ENCODE results near the gene MR1.

DNA sequence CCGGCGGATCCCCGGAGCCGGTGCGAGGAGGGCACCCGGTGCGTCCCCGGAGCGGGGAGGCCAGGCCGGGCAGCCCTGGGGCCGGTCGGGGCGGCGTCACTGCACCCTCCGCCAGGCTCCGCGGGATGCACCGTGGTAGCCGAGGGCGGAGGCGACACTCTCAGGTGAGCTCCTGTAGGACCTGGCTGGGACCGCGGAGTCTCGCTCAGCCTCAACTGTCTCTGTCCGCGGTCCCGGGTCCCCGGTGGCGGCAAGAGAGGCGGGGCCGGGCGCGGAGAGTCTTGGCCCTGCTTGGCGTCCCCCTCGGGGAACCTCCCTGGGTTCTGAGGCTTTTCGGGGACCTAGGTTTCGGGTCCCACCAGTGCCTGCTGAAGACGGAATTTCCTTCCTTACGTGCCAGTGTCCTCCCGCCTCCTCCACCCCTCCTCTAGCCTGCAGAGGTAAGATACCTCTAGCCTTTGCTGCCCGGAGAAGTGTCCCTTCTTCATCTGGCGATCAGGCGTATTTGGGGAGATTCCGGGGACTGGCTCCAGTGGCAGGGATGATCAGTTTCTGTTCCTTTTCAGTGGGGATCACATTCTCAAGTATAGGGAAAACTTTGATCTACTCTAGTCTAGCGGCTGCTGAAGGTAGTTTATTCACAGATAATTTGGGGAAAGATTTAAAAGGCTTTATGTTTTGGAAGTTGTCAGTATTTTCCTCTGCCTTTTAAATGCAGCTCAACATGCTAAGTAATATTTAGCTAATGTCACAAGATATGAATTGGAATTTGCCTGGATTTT, 560 bp downstream of the CEP350 start:
- RRBS = 3% methylated on average over 3 of the region's 45 CpGs

GRCh38 chr1:179991817-179992445, 37.3 kb downstream of the CEP350 start:
- RRBS = no CpG with 5 or more reads among the region's 6 CpGs

DNA sequence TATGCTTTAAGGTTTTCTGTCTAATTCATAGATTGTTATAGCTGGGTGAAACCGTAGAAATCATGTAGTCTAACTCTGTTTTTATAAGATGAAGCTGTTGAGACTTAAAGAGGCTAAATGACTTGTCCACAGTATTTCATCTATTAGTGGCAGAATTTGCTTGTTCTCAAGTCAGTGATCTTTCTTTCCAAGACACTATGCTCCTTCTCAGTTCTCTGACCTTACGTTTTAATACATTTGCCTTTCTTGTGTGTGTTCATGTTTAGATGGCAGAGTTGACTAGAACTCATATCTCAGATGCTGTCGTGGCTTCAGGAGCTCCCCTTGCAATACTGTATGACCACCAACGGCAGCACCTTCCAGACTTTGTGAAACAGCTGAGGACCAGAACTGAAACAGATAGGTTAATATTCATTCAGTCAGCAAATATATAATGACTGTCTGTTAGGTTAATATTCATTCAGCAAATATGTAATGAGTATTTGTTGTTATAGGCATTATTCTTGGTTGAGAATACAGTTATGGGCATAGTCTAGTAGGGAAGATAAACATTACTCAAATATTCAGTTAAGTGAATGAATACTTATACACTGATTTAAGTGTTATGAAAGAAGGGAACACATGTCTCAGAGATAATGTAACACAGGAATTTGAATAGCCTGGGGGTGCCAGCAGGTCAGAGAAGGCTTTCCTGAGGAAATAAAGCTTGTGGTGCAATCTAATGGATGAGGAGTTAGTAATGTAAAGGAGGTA, 88.4 kb downstream of the CEP350 start:
- RRBS = no CpG with 5 or more reads among the region's 4 CpGs

DNA sequence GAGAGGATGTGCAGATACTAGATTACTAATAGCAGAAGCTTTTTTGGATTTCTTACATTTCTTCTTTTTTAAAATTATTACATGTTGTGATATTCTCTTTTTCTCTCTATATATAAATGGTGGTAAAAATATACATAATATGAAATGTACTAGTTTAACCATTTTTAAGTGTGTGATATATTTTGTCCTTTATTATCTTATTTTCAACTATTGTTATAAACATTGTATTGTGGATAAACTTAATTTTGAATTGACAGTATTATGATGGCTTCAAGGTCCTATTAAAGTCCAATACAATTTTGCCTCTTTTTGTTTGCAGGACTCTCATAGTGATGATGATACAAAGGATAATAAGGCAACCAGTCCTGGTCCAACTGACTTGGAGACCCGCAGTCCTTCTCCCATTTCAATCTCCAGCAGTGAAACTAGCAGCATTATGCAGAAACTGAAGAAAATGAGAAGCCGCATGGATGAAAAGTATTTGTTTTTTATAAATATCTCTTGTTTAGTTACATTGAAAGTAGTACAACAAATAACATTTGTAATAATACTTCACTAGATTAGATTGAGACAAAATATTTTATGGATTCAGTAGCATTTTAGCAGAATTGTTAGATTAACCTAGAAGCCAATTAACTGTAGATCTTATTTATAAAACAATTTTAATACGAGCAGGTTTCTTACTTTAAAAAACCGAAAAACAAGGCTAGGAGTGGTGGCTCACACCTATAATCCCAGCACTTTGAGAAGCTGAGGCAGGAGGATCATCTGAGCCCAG, 89.7 kb upstream of the QSOX1 start:
- RRBS = no CpG with 5 or more reads among the region's 4 CpGs

GRCh38 chr1:180194574-180195315, 35.3 kb upstream of the LHX4 start:
- RRBS = no CpG with 5 or more reads among the region's 19 CpGs

- RRBS = no CpG with 5 or more reads among the region's 6 CpGs
These were observed 19.1 kb upstream of the ACBD6 start for GRCh38 chr1:180521431-180521891.

GRCh38 chr1:180522076-180522512, 19.7 kb upstream of the ACBD6 start:
- RRBS = no CpG with 5 or more reads among the region's 8 CpGs

DNA sequence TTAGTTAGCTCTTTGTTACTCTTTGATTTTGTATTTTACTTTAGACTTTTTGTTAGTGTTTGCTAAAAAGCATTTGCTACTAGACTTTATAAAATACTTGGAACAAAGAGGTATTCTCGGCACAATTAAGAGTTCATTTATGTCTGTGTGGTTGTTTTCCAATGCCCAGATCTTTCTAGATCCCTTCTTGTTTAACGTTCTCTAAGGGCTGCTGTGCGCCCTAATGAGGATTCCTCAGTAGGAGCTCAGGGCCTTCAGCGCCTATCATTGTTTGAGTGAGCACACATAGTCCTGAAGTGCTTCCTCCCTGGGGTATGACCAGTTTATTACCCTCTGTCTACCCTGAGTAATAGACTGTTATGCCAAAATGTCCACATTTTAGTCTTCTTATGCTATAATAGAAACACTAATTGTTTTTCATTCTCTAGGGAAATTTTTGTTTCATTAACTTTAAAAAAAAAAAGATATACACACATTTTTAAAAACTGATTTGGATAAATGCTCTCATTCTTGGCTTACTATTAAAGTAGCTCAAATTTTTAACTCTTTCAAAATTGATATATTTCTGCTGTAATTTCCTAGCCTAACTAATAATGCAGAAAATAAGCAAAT, 69.8 kb upstream of the KIAA1614 start:
- RRBS = no CpG with 5 or more reads among the region's 4 CpGs

DNA sequence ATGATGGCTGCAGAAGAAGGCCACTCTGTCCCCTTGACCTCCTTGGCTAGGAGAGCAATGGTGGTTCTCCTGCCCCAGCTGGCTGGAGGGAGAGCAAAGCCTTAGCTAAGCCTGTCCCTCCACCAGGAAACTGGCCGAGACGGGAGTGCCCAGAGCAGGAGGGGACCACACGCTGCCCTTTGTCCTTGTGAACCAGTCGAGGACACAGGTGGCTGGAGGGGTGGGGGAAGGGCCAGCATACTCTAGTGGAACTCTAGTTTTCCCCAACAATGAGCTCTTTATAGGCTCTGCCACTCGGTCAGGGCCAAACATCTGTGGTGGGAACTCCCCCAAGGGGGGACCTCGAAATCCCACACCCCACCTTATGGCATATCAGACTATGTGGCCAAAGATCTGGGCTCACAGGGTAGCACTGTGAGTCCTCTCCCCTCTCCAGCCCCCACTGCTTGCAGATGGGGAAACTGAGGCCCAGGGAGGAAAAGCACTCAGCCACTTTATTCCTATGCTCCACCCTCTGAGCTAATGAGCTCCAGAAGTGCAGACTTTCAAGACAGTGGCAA, 12.9 kb downstream of the KIAA1614 start:
- RRBS = no CpG with 5 or more reads among the region's 6 CpGs

GRCh38 chr1:180948115-180948741, 35.5 kb downstream of the KIAA1614 start:
- RRBS = no CpG with 5 or more reads among the region's 17 CpGs

GRCh38 chr1:180981483-180981950, 41.2 kb downstream of the STX6 start:
- RRBS = no CpG with 5 or more reads among the region's 7 CpGs

- RRBS = 1% methylated on average over 4 of the region's 35 CpGs
These were observed 691 bp downstream of the STX6 start for GRCh38 chr1:181021723-181022634.

GRCh38 chr1:181033562-181034651, at the start of gene MR1:
Gene MR1, plus strand, starts transcription at chr1:181033983.
- RRBS = no CpG with 5 or more reads among the region's 11 CpGs

DNA sequence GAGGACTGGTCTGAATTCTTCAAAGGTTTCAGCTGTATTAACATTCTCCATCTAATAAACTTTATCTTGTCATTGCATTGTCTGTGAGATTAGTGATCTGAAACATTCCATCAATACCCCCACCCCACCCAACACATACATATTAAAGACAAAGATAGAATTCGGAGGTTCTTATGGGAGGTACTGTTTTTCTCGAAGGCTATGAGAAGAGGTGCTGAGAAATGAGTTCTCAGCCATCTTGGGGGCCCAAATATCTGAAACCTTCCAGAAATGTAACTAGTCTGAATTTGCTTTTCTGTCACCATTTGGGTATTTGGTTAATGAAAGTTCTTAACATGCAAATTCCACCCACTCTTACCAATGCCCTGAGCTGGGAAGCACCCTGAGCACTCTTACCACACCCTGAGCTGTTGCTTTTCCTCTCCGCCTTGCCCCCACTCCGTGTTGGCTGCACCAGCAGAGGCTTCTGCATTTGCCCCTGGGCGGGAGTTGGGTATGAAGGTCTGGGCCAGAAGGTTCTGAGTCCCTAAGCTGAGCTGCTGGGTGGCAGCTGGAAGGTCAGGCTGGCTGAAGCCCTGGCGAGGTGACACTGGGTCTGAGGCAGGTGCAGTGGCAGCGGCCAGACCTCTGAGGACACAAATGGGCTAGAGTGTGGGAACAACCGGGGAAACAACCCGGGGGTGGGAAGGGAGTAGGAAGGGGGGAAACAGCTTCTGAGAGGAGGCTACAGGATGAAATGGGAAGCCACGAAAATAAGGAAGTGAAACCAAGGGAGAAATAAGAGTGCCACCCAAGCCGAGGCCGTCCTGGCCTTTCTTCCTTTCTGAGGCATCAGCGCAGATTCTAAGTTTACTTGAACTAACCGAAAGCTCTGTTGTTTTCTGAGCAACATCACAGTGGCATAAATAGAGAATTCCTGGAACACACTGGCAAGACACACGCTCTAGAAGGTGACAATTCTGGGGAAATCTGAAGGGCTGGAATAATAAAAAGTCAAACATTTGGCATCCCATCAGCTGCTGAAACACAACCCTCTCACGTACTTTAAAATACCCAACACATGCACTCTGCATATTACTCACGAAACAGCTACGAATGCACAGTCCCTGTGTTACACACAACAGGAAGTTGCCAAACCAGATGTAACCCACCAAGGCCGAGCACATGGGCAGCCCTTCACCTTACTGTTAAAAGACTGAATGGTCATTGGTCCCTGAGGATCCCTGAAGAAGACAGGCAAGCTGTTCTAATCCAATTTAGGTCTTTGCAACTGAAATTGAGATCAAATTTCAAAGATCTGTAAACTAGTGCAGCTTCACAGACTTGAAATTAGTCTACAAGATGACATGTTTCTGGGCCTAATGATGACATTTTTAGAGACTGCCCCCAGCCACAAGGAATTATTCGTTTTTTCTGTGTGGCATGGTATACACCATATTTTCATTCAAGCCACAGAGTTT, 26.1 kb upstream of the IER5 start:
- RRBS = no CpG with 5 or more reads among the region's 20 CpGs

DNA sequence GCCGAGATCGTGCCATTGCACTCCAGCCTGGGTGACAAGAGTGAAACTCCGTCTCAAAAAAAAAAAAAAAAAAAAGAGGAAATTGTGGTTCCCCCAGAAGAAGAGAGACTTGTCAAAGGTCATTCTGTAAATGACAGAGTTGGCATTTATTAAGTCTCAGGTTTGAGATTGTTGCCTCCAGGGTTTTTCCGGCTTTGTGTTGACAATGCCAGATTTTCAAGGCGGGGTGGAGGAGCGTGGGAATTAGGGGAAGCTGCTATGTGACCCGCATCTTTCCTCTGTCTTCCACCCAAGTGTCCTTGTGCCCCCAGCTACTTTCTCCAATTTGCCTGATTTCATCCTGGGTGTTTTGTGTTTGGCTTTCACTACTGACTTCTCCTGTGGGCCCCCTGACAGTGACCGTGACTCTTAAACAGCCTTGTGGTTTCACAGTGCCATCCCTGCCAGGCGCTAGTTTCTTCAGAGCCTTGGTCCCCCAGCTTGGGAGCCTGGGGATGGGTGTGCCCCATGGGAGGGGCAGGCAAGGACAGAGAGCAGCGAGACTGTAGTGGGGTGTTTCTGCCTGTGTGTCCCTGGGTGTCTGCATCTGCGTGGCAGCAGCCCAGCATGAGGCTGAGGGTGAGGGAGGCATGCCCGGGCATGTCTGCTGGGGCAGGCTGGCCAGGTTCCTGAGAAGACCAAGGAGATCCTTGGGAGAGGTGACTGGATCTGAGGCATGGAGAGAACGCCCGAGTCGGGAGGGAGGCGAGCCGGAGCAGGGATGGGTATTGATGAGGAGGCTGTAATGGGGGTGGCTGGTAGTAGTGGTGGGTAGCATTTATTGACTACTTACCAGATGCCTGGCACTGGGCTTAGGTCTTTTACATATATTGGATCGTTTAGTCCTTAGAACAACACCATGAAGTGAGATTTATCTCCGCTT, 46.3 kb downstream of the IER5 start:
- RRBS = no CpG with 5 or more reads among the region's 19 CpGs

- RRBS = no CpG with 5 or more reads among the region's 1 CpG
These were observed 130.3 kb upstream of the ZNF648 start for GRCh38 chr1:182191846-182192247.

GRCh38 chr1:182197613-182198024, 136.1 kb upstream of the ZNF648 start:
- RRBS = no CpG with 5 or more reads among the region's 4 CpGs

DNA sequence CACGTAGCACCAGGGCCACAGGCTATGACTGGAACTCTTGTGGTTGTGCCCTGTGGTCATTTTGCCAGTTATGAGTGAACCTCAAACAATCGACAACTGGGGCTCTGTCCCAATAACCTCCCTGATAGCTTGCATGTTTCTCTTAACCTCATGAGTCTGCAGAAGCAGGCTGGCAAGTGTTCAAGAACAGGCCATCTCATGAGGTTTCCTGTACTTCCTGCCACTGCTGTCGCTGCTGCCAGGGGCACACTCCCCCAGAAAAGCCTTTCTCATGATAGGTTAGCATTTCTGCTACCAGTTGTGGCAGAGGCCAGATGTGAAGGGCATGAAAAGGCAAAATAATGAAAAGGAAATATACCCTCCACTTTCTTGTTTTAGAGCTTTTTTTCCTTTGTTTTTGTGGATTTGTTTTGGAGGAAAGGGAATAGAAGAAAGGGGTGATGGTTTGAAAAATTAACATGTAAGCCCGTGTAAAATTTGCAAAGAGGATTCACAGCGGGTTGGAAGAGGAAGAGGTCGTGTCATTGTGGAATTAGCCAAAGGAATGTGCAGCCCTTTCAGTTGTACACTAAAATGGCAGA, 132.0 kb downstream of the GLUL start:
- RRBS = no CpG with 5 or more reads among the region's 6 CpGs

- RRBS = no CpG with 5 or more reads among the region's 4 CpGs
These were observed 90.7 kb downstream of the GLUL start for GRCh38 chr1:182300845-182301261.

- RRBS = no CpG with 5 or more reads among the region's 3 CpGs
These were observed 33.6 kb downstream of the GLUL start for GRCh38 chr1:182357993-182358304.

Data from non-pigmented ciliary epithelial cell (primary cell).